ENCODE data around the genes FAM89B, SNX32 and MUS81.

GRCh38 chr11:65481400-65482110 is 43.3 kb upstream of the SCYL1 start:
- PRO-cap, result unidirectional peak, plus-strand start at chr11:65481693
CAGE:
- cytosol, long polyA minus RNA, result no peak
- cytosol, long polyA plus RNA, result no peak
- long polyA plus RNA, result no peak
- nucleus, long polyA minus RNA, result no peak
- nucleus, long polyA plus RNA, result no peak

- PRO-cap, result no peak
CAGE:
- cytosol, long polyA minus RNA, result no peak
- cytosol, long polyA plus RNA, result no peak
- long polyA plus RNA, result no peak
- nucleus, long polyA minus RNA, result no peak
- nucleus, long polyA plus RNA, result no peak
Measured at GRCh38 chr11:65501054-65501295, 23.9 kb upstream of the SCYL1 start.

- PRO-cap, result no peak
CAGE:
- cytosol, long polyA minus RNA, result no peak
- cytosol, long polyA plus RNA, result no peak
- long polyA plus RNA, result no peak
- nucleus, long polyA minus RNA, result no peak
- nucleus, long polyA plus RNA, result no peak
Measured at GRCh38 chr11:65548365-65549264, 9.5 kb downstream of the LTBP3 start.

DNA sequence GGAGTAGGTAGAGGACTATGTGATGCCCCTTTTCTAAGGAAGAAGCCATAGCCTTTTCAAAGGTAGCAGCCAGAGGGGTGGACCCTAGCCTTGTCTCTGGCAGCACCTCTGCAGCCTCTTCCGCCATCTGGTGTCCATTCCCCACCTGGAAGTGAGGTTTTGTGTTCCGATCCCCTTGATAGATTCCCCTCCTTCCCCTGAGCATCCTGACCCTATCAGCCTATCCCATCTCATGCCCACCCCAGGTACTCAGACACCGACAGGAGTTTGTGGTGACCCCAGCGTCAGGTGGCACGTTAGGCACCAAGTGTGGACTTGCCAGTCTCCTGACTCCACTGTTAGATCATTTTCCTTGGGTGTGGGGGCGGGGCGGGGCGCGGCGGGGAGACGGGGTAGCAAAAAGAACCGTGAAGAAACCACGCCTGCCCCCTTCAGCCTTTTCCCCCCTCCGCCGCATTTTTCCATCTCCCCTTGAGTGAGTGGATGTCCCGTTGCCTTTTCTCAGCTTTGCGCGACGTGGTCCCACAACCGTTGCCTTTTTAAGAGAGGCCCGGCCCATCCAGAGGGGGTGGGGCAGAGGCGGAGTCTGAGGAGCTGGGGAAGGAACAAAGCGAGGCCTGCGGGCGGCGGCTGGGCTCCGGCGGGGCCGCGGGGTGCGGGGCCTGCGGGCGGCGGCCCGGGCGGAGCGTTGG is at the start of gene FAM89B:
Gene FAM89B, plus strand, starts transcription at position 601 of the 692 bp plus-strand sequence.
- PRO-cap, result bidirectional peak, plus-strand start at position 613 of the sequence, minus-strand start at position 513 of the sequence
CAGE:
- cytosol, long polyA minus RNA, result no peak
- cytosol, long polyA plus RNA, result start-site peak on the plus strand centred at position 604 of the sequence, 38 bp wide, 333 and 379 reads in 2 replicates
- long polyA plus RNA, result no peak
- nucleus, long polyA minus RNA, result no peak
- nucleus, long polyA plus RNA, result start-site peak on the plus strand centred at position 605 of the sequence, 69 bp wide, 115 and 80 reads in 2 replicates

DNA sequence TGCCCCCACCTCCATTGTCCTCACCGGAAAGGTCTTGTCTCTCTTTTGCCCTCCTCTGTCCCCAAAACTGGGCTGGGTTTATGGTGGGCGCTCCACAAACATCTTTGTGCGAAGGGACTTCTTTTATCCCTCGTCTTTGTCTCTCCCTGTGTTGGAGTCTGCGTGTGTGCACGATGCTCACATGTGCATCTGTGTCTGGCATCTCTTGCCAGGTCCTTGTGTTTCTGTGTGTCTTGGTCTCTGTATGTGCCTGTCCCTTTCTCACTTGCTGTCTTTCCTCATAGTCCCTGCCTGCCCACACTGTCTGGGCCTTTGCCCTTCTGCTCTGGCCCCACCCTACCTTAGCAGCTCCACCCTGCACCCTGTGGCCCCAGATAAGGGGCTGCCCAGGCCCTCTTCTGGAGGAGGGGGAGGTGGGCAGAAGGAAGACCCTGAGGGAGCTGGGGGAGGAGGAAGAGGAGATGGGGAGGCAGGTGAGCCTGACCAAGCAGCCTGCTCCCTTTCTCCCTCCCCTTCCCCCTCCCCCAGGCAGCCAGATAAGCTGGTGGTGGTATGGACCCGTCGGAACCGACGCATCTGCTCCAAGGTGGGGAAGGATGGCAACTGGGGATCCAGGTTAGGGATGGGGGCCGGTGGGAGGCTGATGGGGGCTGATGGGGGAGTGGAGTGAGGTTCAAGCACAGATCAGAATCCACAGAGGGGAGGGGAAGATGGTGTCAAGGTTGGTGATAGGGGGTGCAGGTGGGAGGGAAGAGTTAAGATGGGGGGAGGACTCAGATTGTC is 2.9 kb downstream of the EHBP1L1 start:
- PRO-cap, result no peak
CAGE:
- cytosol, long polyA minus RNA, result no peak
- cytosol, long polyA plus RNA, result no peak
- long polyA plus RNA, result no peak
- nucleus, long polyA minus RNA, result no peak
- nucleus, long polyA plus RNA, result no peak

DNA sequence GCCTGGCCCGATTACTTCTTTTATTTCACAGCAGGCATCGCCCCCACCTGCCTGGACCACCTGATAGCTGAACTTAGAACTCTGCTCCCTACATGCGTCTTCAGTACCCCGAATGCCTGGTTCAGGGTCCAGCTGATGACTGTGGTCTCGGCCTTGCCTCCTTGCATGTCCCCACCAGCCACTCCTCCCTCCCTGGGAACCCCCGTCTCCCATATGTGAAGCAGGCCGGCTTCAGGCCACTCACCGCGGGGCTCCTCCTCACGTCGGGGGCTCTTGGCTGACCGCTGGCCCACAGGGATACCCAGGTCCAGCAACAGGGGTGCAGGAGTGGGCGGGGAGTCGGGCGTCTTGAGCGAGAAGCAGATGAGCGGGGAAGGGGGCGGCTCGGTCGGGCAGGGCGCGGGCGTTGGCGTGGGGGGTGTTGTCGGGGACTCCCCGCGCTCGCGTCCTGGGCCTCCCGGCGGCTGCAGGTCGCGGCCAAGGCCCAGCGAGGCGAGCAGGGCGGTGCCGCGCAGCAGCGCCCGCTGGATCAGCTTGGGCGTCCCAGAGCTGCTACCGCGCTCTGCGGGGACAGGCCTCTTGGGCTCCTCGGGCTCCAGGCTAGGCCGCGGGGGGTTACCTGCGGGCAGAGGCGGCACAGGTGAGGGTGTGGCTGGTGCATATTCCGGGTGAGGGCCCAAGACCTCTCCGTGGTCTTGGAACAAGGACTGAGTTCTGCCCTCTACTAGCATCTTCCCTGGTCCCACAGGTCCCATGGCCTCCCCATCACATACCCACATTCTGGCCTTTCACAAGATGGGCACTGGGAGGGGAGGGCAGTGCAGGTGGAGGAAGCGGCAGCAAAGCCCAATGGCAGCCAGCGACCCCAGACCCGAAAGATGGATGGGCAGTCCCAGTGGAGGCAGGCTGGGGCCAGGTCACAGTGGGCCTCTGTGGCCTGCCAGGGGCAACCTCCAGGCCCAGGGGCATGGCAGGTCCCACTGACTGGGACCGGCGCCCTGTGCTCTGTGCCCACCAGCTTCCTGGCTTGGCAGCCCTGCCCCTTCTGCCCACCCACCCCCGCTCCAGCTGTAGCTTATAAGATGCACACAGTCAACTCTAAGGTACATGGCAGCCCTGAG is 3.9 kb upstream of the KCNK7 start:
- PRO-cap, result no peak
CAGE:
- cytosol, long polyA minus RNA, result no peak
- cytosol, long polyA plus RNA, result no peak
- long polyA plus RNA, result no peak
- nucleus, long polyA minus RNA, result no peak
- nucleus, long polyA plus RNA, result no peak

DNA sequence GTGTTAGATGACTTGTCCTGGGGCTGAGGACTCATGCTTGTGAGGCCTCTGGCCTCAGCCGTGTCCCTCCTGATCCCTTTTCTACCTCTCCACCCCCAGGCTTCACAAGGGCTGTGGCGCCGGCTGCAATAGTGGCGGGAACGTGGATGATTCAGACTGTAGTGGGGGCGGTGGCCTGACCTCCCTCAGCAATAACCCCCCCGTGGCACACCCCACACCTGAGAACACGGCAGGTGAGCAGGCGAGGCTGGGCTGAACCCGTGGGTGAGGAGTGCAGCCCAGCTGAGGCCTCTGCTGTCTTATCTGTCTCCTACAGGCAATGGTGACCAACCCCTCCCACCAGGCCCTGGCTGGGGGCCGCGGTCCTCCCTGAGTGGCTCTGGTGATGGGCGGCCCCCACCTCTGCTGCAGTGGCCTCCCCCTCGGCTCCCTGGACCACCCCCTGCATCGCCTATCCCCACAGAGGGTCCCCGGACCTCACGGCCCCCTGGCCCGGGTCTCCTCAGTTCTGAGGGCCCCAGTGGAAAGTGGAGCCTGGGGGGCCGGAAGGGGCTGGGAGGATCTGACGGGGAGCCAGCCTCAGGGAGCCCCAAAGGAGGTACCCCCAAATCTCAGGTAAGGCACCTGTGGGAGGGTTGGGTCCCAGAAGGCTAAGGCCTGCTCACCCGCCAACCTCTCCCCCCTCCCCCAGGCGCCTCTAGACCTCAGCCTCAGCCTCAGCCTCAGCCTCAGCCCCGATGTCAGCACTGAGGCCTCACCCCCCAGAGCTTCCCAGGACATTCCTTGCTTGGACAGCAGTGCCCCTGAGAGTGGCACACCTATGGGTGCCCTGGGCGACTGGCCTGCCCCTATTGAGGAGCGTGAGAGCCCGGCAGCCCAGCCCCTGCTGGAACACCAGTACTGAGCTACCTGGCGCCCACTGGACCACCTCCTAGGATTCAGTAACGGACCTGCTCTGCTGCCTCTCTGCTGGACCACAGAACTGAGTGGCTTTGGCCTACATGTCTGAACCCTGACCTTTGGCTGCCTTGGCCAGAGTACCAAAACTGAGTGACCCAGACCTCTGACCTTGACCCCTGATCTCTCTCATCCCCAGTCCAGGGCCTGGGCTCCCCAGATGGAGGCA is 1.5 kb upstream of the SIPA1 start:
- PRO-cap, result no peak
CAGE:
- cytosol, long polyA minus RNA, result no peak
- cytosol, long polyA plus RNA, result no peak
- long polyA plus RNA, result no peak
- nucleus, long polyA minus RNA, result no peak
- nucleus, long polyA plus RNA, result no peak

DNA sequence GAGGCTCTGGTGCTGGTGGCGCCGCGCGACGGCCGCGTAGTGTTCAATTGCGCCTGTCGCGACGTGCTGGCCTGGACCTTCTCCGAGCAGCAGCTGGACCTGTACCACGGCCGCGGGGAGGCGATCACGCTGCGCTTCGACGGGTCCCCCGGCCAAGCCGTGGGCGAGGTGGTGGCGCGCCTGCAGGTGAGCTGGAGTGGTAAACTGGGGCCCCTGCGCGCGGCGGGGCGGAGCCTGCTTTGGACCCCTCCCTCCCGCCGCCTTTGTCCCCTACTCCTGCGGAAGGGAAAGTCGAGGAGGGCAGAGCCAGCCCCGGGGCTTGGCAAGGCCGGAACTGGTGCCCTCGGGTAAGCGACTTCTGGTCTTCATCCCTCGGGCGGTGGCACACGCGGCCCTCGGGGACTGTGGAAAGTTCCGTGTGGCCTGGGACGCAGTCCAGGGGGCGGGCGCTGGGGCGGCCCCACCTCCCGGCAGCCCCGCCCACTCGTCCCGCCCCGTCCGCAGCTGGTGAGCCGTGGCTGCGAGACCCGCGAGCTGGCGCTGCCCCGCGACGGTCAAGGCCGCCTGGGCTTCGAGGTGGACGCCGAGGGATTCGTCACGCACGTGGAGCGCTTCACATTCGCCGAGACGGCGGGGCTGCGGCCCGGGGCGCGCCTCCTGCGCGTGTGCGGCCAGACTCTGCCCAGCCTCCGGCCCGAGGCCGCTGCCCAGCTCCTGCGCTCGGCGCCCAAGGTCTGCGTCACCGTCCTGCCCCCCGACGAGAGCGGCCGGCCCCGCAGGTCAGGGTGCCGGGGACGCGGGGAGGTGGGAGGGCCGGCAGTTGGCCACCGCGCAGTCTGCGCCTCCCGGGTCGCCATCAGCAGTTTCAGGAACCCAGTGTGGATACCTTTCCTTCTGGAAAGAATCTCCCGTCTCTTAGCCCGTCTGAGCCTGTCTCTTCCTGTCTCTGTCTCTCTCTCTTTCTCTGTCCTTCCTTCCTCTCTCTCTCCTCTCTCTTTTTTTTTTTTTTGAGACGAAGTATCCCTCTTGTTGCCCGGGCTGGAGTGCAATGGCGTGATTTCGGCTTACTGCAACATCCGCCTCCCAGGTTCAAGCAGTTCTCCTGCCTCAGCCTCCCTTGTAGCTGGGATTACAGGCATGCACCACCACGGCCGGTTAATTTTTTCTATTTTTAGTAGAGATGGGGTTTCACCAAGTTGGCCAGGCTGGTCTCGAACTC is 9.4 kb downstream of the SIPA1 start:
- PRO-cap, result no peak
CAGE:
- cytosol, long polyA minus RNA, result start-site peak on the plus strand centred at position 513 of the sequence, 49 bp wide, 15 reads
- cytosol, long polyA plus RNA, result no peak
- long polyA plus RNA, result no peak
- nucleus, long polyA minus RNA, result no peak
- nucleus, long polyA plus RNA, result no peak

DNA sequence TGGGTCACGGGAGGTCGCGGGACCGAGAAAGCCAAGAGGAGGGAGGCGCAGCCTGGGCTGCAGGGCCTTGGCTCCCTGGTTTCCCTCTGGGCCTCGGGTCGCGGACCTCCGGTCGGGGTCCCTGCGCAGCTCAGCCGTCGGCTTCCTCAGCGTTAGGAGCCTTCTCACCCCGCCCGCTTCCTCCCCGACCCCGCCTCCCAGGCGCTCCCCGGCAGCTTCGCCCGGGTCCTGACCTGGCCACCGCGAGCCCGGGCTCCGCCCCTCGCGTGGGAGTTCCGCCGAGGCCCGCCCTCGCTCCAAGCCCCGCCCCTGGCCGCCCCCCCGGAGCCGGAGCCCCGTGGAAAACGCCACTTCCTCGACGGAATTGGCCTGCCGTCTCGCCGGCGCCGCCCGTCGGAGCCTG is 10.3 kb downstream of the RELA start:
- PRO-cap, result bidirectional peak, plus-strand start at position 350 of the sequence, minus-strand start at position 148 of the sequence
CAGE:
- cytosol, long polyA minus RNA, result no peak
- cytosol, long polyA plus RNA, result no peak
- long polyA plus RNA, result no peak
- nucleus, long polyA minus RNA, result no peak
- nucleus, long polyA plus RNA, result no peak

DNA sequence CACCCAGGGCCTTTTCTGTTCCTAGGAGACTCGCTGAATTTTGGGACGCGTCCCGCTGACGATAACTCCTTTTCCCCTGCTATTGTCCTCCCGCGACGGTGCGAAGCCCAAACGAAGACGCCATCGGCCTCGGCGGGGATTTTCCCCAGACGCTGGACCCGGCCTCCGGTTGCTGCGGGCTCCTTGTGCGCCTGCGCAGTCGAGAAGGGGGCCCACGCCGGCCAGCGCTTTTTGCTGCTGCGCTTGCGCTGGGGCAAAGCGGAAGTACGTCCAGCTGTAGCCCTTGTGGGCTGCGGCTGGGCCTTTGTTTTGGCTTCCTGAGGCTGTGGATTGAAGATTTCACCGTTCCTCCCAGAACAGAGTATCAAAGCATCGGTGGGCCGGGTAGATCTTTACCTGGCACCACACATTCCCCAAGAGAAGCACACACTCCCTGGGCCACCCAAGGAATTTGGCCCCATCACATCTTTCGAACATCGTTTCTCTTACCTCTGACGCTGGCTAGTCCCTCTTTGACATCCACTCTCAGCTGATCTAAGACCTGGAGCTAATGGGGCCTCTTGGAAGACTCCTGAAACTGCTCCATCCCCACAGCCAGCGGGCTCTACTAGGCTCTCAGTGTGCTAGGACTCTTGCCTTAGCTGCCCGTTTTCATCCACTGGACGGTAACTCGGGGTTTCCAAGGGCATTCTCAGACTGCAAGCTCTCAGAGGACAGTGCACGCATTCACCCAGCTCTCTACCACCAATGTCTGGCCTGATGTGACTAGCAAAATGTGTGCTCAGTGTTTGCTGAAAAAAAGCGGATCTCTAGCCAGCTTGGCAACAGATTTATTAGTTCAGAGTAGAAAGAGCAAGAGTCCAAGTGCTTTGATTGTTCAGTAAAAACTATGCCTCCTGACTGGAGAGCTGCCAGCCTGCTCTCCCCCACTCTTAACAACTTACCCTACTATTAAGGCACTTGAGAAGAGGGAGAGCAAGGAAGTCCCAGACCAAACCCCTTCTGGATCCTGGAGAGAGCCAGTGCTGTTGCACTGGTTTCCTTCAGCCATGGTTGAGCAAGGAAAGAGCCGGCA is 9.6 kb downstream of the RELA start:
- PRO-cap, result bidirectional peak, plus-strand start at position 307 of the sequence, minus-strand start at position 151 of the sequence
CAGE:
- cytosol, long polyA minus RNA, result no peak
- cytosol, long polyA plus RNA, result no peak
- long polyA plus RNA, result no peak
- nucleus, long polyA minus RNA, result no peak
- nucleus, long polyA plus RNA, result no peak

DNA sequence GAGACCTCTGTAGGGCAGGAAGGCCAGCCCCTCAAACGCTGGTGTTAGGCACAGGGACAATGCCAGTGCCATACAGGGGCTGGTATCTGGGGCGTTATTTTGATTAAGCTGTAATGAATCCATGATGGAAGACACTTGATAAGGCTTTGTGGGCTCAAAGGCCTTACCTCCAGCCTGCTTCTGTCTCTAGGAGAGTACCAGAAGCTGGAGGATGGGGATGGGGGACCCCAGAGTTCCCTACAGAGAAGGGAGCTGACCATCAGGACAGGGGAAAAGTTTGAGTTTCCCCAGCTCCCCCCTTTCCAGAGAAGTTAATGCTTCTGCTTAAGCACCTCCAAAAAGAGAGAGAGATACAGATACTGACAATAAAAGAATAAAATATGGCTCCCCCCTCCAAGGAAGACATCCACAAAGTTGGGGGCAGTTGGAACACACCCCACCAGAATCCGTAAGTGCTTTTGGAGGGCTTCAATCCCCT is 8.8 kb downstream of the RELA start:
- PRO-cap, result no peak
CAGE:
- cytosol, long polyA minus RNA, result no peak
- cytosol, long polyA plus RNA, result no peak
- long polyA plus RNA, result no peak
- nucleus, long polyA minus RNA, result no peak
- nucleus, long polyA plus RNA, result no peak

DNA sequence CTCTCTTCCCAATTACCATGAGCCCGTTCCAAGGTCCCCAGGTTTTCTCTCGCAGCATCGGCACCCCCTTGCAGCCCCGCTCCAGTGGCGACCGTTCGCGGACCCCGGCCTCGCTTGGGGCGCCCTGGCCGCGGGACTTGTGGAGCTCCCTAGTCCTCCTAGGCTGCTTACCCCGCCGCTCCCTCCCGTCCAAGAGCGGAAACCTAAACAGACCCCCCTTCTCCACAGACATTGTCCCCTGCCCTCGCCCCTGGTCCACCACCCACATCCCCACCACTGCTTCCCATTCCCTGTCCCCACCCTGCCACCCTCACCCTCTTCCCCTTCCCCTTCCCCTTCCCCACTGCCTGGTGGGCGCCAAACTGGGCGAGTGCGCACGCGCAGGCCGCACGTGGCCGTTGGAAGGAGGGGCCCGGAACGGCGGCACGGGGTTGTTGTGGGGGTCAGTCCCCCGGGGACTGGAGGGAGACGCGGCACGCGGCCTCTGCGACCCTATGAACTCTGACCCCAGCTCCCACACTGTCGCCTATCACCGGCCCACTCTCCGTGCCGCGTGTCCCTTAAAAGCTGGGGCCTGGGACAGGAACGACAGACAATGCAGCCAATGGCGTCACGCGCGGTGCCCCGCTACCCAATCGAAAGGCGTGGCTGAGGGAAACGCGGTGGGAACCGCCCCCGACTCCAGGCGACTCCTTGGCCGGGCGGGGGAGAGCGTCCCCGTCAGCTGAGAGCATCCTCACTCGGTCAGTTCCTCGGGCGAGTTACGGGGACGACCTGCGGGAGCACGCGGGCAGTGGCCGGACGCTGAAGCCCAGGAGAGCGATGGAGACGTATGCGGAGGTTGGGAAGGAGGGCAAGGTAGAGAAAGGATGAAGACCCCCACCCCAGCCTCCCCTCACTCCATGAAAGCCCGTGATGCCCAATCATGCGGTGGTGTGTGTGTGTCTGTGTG is at the start of gene SNX32:
Gene SNX32, plus strand, starts transcription at position 720 of the 952 bp plus-strand sequence.
- PRO-cap, result bidirectional peak, plus-strand start at position 434 of the sequence, minus-strand start at position 194 of the sequence; bidirectional peak, plus-strand start at position 739 of the sequence, minus-strand start at position 537 of the sequence
CAGE:
- cytosol, long polyA minus RNA, result no peak
- cytosol, long polyA plus RNA, result no peak
- long polyA plus RNA, result no peak
- nucleus, long polyA minus RNA, result start-site peak on the plus strand centred at position 718 of the sequence, 44 bp wide, 19 reads
- nucleus, long polyA plus RNA, result no peak

GRCh38 chr11:65859892-65860929 is at the start of gene MUS81:
Gene MUS81, plus strand, starts transcription at chr11:65860433.
- PRO-cap, result bidirectional peak, plus-strand start at chr11:65860114, minus-strand start at chr11:65859958; bidirectional peak, plus-strand start at chr11:65860548, minus-strand start at chr11:65860299; bidirectional peak, plus-strand start at chr11:65860754, minus-strand start at chr11:65860773
CAGE:
- cytosol, long polyA minus RNA, result start-site peak on the plus strand at chr11:65860494-65860618, 43 reads
- cytosol, long polyA plus RNA, result no peak
- long polyA plus RNA, result start-site peak on the plus strand at chr11:65860416-65860620, 263 and 95 reads in 2 replicates; start-site peak on the plus strand at chr11:65860723-65860750, 16 and 19 reads in 2 replicates
- nucleus, long polyA minus RNA, result no peak
- nucleus, long polyA plus RNA, result start-site peak on the plus strand at chr11:65860428-65860604, 87 and 252 reads in 2 replicates; start-site peak on the plus strand at chr11:65860668-65860817, 51 and 16 reads in 2 replicates

DNA sequence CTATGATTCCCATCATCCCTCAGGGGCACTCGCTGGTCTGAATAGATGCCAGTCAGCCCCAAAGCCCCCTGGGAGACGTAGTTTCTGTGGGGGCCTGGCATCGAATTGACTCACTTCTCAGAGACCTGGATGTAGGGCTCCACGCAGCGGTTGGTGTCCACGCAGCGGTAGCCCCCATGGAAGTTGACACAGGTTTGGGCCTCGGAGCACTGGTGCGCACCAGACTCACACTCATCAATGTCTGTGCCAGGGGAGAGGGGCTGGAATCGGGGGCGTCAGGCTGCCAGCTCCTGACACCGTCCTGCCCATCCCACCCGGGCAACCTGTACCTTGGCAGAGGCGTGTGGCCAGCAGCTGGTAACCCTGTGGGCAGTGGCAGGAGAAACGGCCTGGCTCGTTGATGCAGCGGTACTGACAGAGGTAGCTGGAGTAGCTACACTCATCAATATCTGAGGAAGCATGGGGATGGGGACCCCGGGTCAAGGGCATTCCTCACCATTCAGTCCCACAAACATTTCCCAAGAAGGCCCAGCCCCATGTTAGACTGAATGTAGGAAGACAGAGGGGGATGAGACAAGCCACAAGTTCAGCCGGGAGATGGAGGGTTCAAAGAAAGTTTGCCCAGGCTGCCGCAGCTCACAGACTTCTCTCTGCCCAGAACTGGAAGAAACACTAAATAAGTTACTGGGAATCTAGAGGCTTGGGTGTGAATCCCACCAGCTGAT is 4.3 kb downstream of the EFEMP2 start:
- PRO-cap, result no peak
CAGE:
- cytosol, long polyA minus RNA, result no peak
- cytosol, long polyA plus RNA, result no peak
- long polyA plus RNA, result no peak
- nucleus, long polyA minus RNA, result no peak
- nucleus, long polyA plus RNA, result no peak

GRCh38 chr11:65869582-65870027 is 3.0 kb downstream of the EFEMP2 start:
- PRO-cap, result unidirectional peak, plus-strand start at chr11:65869775
CAGE:
- cytosol, long polyA minus RNA, result no peak
- cytosol, long polyA plus RNA, result no peak
- long polyA plus RNA, result no peak
- nucleus, long polyA minus RNA, result no peak
- nucleus, long polyA plus RNA, result no peak

DNA sequence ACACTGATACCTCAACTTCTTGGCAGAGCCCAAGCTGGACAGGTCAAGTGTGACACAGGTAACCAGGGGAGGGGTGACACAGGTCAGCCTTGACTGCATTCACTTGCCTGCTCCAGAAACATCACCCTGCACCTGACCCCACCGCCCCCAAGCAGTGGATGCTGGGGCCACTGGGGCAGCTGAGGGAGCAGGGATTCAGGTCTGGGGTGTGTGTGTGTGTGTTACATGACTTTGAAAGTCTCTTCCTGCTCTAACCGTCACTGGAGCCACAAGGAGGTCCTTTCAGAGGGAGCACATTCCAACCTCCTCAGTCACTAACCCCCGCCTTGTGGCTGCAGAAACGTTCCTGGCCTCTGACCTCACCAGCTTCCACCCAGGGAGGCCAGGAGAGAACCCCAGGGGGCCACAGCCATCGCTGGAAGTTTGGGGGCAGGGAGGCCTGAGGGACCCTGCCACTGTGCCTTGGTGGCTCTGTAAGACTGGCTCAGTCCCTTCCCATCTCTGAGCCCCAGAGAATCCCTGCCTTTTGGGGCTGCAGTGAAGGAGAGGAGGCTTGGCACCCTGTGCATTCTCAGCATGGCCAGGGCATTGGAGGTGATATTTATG is 2.9 kb upstream of the FOSL1 start:
- PRO-cap, result no peak
CAGE:
- cytosol, long polyA minus RNA, result no peak
- cytosol, long polyA plus RNA, result no peak
- long polyA plus RNA, result no peak
- nucleus, long polyA minus RNA, result no peak
- nucleus, long polyA plus RNA, result no peak

DNA sequence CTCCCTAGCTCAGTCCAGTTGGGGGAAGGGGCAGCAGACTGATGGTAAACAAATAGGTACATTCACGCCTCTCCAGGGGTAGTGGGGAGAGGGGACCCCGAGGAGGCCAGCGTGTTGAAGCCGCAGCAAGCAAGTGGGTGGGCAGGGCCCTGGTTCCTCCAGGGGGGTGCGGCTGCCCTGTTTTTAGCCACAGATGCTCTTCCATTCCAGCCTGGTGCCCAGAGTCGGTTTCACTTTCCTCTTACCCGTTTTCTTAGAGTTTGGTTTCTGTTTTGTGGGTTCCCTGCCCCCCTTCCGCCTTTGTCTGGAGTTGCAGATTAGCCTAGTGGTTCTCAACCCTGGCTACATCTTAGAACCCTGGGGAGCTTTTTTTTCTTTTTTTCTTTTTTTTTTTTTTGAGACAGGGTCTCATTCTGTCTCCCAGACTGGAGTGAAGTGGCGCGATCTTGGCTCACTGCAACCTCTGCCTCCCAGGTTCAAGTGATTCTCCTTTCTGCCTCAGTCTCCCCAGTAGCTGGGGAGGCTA is 8.8 kb downstream of the DRAP1 start:
- PRO-cap, result no peak
CAGE:
- cytosol, long polyA minus RNA, result no peak
- cytosol, long polyA plus RNA, result no peak
- long polyA plus RNA, result no peak
- nucleus, long polyA minus RNA, result no peak
- nucleus, long polyA plus RNA, result no peak

DNA sequence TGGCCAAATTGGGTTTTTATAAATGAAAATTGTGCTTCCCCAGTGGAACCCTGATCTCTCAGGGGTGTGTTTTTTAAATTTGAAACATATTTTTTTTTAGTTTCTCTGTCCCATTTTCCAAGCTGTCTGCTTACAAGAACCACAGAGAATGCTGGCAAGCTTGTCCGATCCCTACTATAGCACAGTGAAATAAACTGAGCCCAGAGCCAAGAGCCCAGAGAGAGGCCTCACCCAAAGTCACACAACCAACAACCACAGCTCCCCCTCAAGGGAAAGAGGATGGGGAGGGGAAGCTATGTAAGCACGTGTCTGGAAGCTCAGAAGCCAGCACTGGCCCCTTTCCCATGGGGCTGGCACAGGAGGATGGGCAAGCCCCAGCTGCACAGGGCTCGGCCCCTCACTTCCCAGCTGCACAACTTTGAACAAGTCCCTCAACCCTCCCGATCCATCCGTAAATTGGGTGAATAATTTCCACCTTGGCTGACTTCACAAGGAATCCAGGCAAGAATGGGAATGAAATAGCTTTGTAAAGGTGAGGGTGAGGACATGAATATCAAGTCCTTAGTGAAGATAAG is 3.2 kb upstream of the SART1 start:
- PRO-cap, result no peak
CAGE:
- cytosol, long polyA minus RNA, result no peak
- cytosol, long polyA plus RNA, result no peak
- long polyA plus RNA, result no peak
- nucleus, long polyA minus RNA, result no peak
- nucleus, long polyA plus RNA, result no peak

DNA sequence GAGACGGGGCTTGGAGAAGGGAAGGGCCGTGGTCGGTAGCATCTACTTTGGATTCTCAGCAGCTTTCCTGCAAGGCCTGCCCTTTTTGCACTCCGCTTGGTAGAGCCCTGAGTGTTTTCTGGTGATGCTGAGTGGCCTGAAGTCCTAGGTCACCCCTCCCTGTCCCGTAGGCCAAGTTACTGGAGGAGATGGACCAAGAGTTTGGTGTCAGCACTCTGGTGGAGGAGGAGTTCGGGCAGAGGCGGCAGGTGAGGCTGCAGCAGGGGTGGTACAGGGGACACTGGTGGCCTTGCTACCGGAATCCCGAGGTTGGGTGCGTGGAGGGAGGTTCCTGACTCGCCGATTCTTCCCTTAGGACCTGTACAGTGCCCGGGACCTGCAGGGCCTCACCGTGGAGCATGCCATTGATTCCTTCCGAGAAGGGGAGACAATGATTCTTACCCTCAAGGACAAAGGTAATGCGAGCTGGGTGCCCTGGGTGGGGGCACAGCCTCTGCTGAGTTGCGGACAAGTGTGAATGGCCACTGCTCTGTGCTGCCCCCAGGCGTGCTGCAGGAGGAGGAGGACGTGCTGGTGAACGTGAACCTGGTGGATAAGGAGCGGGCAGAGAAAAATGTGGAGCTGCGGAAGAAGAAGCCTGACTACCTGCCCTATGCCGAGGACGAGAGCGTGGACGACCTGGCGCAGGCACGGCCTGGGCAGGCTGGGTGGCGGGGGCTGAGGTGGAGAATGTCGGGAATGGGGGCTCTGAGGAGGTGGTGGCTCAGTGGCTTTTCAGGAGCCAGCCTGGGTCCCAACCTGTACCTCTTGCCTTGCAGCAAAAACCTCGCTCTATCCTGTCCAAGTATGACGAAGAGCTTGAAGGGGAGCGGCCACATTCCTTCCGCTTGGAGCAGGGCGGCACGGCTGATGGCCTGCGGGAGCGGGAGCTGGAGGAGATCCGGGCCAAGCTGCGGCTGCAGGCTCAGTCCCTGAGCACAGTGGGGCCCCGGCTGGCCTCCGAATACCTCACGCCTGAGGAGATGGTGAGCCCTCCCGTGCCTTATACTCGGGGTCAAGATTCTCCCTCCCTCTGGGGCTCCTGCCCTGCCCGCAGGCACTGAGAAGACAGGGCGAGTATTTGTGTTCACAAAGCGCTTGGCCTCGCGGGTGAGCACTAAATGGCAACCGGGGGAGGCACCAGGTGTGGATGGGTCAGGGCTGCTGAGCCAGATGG is 4.4 kb downstream of the SART1 start:
- PRO-cap, result no peak
CAGE:
- cytosol, long polyA minus RNA, result no peak
- cytosol, long polyA plus RNA, result no peak
- long polyA plus RNA, result no peak
- nucleus, long polyA minus RNA, result no peak
- nucleus, long polyA plus RNA, result no peak

DNA sequence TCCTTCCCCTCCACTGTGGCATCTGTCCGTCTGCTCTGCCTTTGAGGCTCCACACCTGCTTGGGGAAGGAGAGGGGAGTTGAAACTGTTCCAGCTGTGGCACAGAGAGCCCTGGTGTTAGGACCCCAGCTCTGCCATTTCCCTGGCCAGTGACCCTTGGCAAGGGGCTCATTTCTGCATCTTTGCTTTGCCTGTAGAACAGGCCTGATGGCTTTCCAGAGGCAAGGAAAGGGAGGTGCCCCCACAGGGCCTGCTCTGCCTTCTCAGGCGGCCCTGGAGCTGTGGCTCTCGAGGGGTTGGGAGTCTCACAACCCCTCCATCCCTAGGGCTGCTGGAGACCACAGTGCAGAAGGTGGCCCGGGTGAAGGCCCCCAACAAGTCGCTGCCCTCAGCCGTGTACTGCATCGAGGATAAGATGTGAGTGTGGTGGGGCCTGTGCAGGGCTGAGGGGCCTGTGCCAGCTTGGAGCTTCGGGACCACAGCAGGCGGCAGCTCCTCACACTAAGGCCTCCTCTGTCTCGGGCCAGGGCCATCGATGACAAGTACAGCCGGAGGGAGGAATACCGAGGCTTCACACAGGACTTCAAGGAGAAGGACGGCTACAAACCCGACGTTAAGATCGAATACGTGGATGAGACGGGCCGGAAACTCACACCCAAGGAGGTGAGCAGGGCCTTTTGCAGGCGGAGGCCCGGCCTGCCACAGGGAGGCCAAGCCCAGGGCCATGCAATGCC is 15.9 kb downstream of the SART1 start:
- PRO-cap, result no peak
CAGE:
- cytosol, long polyA minus RNA, result no peak
- cytosol, long polyA plus RNA, result no peak
- long polyA plus RNA, result no peak
- nucleus, long polyA minus RNA, result no peak
- nucleus, long polyA plus RNA, result no peak

Measured in endothelial cell of umbilical vein (primary cell).